Zone of skin (tissue), 1 donor: ENCODE measurements around a stretch of chr11.

GRCh38 chr11:96227198-96227548, 115.8 kb downstream of the MAML2 start:
- RRBS = no CpG with 5 or more reads among the region's 1 CpG

DNA sequence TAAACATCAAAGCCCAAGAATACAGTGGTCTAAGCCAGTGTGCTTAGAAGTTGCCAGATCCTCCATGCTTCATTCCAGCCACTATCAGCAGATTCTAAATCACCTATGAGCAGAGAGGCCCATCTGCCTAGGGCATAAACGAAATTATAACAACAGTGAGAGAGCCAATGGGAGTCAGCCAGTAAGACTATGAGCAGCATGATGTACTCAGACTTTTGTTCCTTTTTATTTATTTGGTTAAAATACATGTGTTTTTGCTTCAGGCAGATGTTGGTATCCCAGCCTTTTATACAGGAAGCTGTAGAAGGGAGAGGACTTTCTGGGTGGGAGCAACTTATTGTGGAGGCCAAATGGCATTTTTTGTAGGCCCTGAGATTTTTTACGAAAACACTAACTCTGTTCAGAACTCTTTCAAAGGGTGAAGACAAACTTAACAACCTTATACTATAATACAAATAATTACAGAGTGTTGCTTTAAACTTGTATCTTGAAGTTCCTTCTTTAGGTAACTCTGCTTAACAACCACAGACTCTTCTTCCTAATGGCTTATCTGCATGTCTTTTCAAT, 84.3 kb downstream of the MAML2 start:
- RRBS = no CpG with 5 or more reads among the region's 2 CpGs

DNA sequence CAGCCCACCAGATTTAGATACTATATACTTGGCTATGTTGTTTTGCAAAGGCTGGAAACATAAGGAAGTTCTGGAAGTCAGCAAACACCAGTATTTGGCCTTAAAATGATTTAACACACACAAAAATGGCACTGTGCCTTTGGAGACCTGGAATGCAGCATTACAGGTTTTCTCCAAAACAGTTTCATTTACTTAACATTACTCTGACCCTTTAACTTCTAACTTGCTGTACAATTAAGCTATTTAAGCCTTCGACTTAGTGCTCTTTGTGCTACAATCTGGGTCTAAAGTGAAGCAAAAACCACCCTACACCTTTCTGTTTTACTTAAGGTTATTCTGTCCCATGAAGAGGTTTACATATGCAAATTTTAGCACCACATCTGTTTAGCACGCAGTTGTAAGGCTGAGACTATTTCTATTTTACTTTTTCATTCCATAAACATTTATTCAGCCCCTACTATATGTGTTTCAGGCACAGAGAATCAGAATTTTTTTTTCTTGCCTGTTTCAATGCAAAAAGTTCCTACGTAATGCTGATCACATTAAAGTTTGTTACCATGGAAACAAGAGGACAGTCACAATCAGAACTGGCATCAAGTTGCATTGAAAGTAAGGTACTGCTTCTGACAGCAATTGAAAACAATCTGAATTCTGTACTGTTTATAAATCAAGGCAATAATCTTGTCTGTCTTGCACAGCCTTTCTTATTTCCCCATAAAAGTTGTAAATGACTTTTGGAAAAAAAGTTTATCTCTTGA, 70.3 kb downstream of the MAML2 start:
- RRBS = no CpG with 5 or more reads among the region's 3 CpGs

DNA sequence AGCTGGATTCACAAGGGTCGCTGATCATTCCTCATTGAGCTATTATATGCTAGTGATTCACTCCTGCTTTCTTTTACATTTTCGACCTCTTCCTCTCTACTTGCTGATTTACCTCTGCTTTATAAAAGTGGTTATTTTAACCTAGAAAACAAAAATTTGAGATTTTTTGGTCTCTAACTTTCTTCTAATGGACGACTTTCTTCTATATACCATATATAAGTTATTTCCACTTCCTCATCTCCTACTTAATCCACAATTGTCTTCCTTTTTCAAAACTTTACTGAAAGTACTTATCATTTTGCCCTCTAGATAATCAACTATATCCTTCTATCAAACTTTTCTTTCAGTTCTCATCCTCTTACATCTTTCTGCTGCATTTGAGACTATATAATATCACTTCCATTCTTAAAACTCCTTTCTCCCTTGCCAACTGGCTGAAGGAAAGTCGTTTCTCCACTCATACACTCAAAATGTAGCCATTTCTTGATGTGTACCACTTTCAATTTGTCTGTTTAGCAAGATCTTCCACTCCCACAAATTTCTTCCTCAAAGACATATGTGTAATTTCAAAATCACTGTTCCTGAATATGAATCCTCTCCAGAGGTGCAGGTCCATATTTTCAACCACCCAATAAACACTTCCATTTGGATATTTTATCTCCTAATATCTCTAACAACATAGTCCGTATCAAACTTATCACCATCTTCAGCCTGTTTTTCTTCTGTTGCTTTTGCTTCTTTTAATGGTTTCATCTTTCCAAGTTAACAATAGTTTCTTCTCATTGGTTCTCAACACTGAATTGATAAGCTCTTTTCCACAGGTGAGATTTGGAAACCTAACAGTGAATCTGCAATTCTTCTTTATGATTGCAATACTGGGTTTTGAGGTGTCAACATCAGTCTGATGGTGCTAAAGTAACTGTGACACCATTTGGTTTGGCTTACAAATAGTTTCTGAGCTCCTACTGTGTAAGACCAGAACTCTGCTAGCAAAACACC, 59.0 kb downstream of the MAML2 start:
- RRBS = no CpG with 5 or more reads among the region's 5 CpGs

GRCh38 chr11:96294058-96294935, 48.7 kb downstream of the MAML2 start:
- RRBS = no CpG with 5 or more reads among the region's 5 CpGs

GRCh38 chr11:96299327-96299930, 43.6 kb downstream of the MAML2 start:
- RRBS = no CpG with 5 or more reads among the region's 8 CpGs

DNA sequence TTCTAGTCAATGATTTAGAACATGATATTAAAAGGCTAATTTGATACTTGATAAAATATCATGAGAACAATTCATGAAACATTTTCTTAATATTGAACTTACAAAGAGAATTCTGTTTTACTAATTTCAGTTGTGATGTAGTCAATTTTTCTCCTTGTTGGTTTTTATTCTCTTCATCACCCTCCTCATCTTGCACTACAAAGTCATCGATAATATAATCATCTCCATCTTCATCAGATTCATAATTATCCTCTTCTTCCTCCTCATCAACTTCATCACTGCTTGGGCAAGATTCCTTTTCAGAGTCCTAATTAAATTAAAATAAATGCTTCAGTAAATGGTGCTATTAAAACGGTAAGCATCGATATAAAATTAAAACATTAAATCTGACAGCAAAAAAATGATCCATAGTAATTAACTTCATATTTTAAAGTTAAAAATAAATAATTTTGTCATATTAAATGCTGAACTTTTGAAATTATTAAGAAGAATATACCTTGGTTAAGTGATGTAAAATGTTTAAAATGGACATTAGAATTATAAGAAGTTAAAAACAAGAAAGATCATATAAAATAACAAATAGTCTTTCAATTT, 6.4 kb downstream of the CCDC82 start:
- RRBS = no CpG with 5 or more reads among the region's 3 CpGs

DNA sequence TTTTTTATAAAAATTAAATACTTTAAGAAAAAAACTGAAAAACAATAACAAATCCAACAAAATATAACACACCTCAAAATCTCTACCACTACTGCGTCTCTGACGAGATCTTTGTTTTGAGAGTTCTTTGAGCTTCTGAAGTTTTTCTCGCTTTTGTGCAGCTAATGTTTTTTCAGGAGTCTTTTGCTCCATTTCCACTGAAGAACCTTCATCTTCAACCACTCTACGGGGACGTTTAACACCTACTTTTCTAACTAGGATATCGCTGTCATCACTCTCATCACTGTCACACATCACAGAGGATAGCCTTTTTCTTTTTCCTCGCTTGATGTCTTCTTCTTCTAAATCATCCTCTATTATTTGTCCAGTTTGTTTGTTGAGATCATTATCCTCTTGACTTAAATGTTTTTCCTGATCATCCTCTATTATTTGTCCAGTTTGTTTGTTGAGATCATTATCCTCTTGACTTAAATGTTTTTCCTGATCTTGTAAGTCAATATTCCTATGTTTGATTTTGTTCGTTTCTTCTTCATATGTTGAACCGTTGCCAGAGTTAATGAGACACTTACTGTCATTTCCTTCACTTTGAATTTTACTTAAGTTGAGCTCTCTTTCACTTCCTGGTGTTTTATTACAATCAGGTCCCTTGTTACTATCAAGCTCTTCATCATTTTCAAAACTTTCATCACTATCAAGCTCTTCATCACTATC, 5.7 kb downstream of the CCDC82 start:
- RRBS = no CpG with 5 or more reads among the region's 9 CpGs

DNA sequence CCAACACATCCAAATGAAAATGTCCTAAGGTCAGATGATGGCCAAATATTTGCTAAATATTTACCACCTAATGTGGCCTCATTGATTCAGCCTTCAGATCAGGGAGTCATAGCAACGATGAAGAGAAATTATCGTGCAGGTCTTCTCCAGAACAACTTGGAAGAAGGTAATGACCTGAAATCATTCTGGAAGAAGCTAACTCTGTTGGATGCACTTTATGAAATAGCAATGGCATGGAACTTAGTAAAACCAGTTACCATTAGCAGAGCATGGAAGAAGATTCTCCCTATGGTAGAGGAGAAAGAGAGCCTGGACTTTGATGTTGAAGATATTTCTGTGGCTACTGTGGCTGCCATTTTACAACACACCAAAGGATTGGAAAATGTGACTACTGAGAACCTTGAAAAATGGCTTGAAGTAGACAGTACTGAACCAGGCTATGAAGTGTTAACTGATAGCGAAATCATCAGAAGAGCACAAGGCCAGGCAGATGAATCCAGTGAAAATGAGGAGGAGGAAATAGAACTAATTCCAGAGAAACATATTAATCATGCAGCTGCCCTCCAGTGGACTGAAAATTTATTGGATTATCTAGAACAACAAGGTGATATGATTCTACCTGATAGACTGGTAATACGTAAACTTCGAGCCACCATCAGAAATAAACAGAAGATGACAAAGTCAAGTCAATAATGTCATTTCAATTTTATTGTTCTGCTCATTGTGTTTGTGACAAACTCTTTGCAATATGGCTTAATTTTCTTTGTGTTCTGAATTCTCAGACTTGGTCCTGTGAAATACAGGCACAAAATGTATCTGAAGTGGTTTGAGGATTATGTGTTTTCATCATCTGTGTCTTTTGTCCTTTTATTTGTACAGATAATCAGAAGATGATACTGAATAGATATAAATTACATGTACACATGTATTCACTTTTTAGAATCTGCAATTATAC, 2.0 kb downstream of the JRKL start:
- RRBS = no CpG with 5 or more reads among the region's 5 CpGs

DNA sequence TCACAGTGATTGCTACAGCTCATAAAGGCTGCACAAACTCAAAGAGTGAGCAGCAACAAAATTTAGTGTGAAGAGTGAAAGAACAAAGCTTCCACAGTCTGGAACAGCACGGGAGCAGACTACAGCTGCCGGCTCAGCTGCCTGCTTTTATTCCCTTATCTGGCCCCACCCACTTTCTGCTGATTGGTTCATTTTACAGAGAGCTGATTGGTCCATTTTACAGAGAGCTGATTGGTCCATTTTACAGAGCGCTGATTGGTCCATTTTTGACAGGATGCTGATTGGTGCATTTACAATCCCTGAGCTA, 836.0 kb upstream of the CNTN5 start:
- RRBS = no CpG with 5 or more reads among the region's 3 CpGs

DNA sequence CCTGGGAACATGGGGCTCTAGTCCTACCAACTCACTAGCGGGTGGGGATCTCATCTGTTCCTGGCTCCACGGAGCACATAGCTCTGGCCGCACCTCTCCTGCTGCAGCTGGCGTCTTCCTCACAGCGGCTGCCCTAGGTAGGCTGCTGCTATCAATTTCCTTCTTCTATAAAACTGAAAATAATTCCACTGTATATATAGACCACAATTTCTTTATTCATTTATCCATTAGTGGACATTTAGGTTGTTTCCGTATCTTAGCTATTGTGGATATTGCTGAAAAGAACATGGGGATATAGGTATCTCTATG, 812.1 kb upstream of the CNTN5 start:
- RRBS = no CpG with 5 or more reads among the region's 6 CpGs

DNA sequence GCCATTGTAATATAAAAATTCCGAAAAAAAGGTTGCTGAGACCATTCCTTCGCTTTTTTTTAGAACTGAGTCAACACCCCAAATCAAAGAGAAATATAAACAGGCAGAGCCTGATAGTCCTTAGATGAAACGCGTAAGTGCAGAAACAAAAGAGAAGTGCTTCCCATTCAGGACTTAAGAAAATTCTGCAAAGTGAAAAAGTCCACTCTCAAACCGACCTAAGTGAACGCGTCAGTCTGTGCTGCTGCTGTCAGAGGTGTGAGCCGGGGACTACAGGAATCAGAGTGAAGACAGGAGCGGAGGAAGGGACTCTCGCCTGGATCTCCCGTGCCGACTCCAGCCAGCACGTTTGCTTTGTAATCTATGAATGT, 510 bp upstream of the CNTN5 start:
- RRBS = no CpG with 5 or more reads among the region's 13 CpGs

DNA sequence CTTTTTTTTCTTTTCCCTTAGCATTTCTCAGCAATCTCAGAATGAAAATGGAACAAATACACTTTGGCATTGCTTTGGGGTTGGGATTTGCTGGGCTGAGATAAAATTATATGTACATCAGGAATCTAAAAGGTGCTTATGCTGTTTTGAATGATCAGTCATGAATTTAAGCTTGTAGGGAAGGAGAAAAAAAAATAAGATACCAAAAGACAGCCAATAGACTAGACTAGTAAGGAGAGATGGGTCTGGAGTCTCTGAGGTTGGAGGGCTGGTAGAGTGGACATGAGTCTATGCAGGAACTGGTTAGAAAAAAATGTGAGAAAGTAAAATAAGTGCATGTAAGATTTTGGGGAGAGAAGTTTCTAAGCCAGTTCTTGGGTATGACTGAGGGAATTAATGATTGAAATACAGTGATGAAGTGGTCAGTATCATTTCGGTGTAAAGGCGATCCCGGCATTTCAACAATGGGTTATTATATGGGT, 96.8 kb upstream of the BIRC3 start:
- RRBS = no CpG with 5 or more reads among the region's 3 CpGs

GRCh38 chr11:102223497-102224261, 93.6 kb upstream of the BIRC3 start:
- RRBS = no CpG with 5 or more reads among the region's 8 CpGs

DNA sequence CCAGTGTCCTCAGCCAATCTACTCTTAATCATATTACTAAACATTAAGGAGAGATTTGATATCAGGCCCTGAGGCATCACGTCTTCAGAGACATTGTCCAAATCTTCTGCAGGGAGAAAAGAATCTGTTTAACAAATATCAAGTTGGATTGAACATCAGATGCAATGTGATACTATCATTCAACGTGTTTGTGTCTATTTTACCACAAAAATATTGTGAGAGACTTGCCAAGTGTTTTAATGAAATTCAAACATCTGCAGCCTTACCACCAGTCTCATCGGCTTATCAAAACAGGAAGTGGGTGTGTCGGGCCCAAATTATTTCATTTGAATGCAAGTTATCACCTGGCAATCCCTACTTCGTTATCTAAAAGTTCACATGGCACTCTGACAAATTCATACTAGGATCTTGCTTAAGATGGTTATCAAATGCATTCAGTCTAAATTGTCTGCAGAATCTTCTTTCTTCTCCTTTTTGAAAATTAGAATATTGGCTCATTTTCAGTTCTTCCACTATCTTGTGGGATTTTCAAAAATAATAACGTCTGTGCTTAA, 10.5 kb upstream of the BIRC3 start:
- RRBS = no CpG with 5 or more reads among the region's 6 CpGs

- RRBS = no CpG with 5 or more reads among the region's 33 CpGs
These were observed 12.0 kb downstream of the MMP3 start for GRCh38 chr11:102831262-102832001.

- RRBS = no CpG with 5 or more reads among the region's 6 CpGs
These were observed 35.3 kb downstream of the MMP13 start for GRCh38 chr11:102920290-102920565.

DNA sequence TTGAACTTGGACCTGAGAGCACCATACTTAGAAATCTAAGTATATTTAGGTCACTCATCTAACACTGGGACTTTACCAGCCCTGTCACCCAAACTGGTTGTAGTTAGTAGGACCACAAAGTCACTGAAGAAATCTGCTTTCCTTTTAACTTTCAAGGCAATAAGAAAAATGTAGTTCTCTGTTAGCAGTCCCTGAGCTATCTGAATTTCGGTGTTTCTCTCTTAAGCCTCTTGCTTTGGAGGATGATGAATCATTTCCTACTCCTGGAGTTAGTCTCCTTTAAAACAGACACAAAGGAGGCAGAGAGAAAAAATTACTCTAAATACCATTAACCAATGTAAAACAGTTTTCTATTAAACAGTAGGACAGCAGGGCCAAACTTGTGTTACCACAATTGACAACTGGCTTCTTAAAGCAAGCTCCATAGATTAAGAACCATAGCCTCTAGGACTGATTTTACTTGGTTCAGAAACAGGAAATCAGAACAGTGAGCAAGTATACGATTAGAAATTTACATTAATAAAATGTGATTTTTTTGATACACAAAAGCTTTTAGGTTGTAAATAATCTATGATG, 128.3 kb upstream of the DDI1 start:
- RRBS = no CpG with 5 or more reads among the region's 2 CpGs

DNA sequence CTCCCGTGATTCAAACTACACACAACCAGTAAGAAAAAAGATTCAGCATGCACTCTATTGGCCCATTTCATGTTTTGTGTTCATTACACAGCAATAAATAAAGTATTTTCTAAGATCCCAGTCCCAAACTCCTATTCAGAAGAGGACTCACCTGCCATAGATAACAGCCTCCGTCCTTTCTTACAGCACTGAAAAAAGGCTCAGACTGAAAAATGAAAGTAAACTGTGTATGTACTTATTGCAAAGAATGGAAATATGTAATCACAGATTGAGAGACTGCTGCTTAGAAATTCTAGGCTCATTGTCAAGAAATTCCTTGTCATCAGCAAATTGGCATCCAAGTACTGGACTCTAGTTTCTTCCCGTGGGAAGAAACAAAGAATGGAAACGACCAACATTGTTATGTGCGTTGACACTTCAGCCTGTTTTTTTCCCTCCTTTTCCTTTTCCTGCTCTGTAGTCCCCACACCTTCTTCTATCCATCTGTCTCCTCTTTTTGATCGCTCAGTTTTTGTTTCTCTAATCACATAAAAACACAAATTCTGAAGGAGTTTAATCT, 50.3 kb downstream of the CASP4 start:
- RRBS = no CpG with 5 or more reads among the region's 6 CpGs

GRCh38 chr11:106001998-106002575, 20.0 kb downstream of the MSANTD4 start:
- RRBS = no CpG with 5 or more reads among the region's 3 CpGs